Measurements from ENCODE around the genes USP32, TBX2 and MED13.

DNA sequence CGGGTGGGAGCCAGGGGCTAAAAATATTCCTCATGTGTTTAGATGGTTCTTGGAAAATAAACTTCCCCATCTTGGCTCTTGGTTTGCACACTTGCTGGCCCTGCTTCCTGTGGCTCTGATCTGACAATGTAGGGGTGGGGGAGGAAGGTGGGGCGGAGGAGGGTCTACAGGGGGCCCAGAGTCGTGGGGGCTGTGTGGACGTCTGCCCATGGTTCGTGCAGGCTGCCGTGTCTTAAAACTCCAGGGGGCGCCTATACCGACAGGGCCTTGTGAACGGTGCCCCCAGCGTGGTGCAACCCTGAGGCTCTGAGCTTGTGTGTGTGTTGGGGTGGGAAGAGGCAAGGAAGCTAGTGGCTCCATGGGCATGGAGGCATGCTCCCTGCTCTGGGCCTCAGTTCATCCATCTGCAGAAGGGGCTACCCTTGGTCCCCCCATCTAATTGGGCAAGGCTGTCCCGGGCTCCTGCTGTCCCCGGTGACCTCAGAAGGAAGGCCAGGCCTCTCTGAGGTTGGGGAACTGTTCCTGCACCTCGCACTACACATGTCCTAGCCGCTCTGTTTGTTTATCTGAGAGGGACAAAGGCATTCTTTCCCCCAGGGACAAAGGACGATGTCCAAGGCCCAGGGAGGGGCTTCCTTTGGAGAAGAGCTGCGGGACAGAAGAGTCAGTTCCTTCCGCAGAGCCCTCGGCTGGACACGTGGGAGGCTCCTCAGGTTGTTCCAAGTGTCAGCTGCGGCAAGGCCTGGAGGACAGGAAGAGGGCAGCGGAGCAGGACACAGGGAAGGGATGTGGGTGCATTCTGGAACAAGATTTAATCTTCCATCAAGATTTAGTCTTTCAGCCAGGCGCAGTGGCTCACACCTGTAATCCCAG is 13.5 kb downstream of the CA4 start:
- PRO-cap, 2 experiments = peak in 1 of 2 experiments; most common plus-strand start position 746 of the sequence (in 1); most common minus-strand start position 560 of the sequence (in 1)

GRCh38 chr17:60170155-60171116 is 20.7 kb downstream of the CA4 start:
- PRO-cap, 2 experiments = peak in 1 of 2 experiments; most common minus-strand start chr17:60170582 (in 1)

- PRO-cap, 2 experiments = peak in 2 of 2 experiments; most common plus-strand start chr17:60392546 (in 2); most common minus-strand start chr17:60392130 (in 1)
Measured at GRCh38 chr17:60391852-60392797, at the start of gene USP32. Gene USP32 (minus strand): TSS chr17:60392133.

DNA sequence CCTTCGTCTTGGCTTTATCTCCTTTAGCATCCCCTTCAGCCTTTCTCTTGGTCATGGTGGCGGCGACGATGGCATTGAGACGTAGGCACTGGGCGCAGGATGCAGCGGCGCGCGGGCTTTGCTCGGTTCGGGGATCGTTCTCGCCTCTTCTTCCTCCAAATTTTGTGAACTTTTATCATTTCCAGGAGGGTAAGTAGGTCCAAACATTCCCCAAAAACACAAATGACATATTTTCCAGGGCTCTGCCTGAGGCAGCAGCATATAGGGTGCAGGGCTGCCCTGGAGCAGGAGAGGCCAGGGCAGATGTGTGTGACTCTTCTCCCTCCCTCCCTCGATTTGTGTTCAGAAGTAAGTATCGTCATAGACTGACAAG is 13.1 kb downstream of the CHCT1 start:
- PRO-cap, 2 experiments = no peak in any of the 2 experiments

- PRO-cap, 2 experiments = peak in 2 of 2 experiments; most common minus-strand start chr17:60599977 (in 1)
Measured at GRCh38 chr17:60599866-60600127, 196 bp upstream of the PPM1D start.

DNA sequence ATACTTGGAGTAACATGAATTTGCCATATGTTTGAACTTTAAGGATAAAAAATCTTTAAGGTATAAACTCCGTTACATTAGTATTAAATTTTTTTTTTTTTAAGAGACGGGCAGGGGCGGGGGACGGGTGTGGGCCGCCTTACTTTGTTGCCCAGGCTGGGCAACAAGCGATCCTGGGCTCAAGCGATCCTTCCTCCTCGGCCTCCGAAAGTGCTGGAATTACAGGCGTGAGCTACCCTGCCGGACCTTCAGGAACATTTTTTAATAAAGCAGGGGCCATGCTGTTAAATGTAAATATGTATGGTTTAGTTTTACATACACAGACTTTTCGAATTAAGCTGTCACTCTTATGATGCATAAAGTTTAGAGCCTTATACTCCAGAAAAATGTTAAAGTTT is 2.3 kb downstream of the PPM1D start:
- PRO-cap, 2 experiments = no peak in any of the 2 experiments

DNA sequence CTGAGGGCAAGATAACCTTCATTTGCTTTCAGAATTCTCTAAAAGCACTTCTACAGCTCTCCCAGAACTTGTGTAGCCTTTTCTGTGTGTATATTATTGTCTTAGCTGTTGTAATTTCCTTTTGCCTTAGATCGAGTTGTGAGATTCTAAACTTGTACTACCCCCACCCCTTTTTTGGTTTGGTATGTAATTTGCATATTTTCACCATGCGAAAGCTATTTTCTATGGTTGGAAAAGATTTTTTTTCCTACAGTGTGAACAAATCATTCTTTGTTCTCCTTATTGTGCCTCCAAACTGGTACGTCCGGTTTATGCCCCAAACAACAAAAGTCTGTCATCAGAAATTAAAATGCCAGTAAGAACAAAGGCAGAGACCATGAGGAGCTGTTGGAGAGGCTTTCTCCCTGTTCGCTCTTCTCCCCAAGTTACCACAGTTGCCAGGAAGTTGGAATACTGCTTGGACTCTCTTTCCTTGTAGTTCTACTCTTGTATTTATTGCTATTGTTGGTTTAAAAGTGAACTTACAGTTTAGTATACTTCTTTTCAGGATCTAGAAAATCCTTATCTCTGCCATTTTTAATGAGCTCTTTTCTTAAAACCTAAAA is 66.2 kb downstream of the BCAS3 start:
- PRO-cap, 2 experiments = no peak in any of the 2 experiments

- PRO-cap, 2 experiments = peak in 1 of 2 experiments; most common plus-strand start chr17:61005645 (in 1); most common minus-strand start chr17:61005514 (in 1)
Measured at GRCh38 chr17:61005422-61005718, 327.7 kb downstream of the BCAS3 start.

GRCh38 chr17:61069684-61070007 is 330.0 kb upstream of the TBX2 start:
- PRO-cap, 2 experiments = no peak in any of the 2 experiments

- PRO-cap, 2 experiments = peak in 1 of 2 experiments; most common minus-strand start chr17:61219584 (in 1)
Measured at GRCh38 chr17:61219289-61219900, 180.2 kb upstream of the TBX2 start.

GRCh38 chr17:61314361-61314788 is 85.3 kb upstream of the TBX2 start:
- PRO-cap, 2 experiments = peak in 1 of 2 experiments; most common minus-strand start chr17:61314547 (in 1)

GRCh38 chr17:61399710-61400119 is at the start of gene TBX2:
Gene TBX2 (plus strand): TSS chr17:61399843.
- PRO-cap, 2 experiments = peak in 2 of 2 experiments; most common plus-strand start chr17:61399920 (in 2)

DNA sequence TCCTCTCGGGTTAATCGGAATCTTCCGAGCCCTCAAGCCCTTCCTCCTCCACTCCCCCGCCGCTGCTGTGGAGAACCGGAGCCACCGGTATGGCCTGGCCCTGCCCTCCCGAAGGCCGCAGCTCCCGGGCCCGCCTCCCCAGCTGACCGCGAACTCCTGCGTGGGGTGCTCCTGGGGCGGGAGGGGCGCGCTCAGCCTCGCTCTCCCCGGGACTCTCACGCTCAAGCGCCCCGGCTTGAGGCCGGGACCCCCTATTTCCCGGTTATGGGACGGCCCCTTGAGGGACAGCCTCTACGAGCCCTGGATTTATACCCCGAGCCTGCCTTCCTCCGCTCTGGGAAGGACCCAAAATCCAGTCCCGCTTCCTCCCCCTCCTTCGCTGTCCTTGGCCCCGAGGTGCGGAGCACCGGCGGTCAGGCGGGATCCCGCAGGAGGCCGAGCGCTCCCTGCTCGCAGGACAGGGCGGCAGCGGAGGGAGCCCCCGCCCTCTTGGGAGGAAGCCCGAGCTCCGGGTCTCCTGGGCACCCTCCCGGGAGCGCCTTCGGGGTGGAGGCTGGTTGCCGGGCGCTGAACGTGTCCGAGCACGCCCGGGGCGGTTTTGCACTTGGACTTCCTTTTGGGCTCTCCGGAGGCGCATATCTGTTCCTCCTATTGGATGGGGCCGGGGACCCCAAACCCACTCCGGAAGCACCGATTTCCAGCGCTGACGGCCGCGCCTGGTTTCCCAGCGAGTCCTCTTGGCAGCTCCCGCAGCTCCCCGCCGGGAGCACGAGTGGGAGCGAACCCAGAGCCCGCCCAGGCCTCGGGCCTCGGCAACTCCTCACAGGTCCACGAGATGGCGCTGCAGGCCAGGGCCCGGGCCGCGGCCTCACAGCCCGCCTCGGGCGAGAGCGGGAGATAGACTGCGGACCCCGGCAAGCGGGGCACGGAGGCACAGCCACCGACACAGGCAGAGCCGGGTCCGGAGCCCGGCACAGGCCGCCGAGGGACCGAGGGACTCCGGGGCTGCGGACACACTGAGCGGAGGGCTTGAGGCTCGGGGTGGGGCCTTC is 12.4 kb downstream of the TBX2 start:
- PRO-cap, 2 experiments = peak in 2 of 2 experiments; most common plus-strand start position 394 of the sequence (in 1); most common minus-strand start position 770 of the sequence (in 2)

- PRO-cap, 2 experiments = no peak in any of the 2 experiments
Measured at GRCh38 chr17:61456099-61456510, 3.9 kb downstream of the TBX4 start.

DNA sequence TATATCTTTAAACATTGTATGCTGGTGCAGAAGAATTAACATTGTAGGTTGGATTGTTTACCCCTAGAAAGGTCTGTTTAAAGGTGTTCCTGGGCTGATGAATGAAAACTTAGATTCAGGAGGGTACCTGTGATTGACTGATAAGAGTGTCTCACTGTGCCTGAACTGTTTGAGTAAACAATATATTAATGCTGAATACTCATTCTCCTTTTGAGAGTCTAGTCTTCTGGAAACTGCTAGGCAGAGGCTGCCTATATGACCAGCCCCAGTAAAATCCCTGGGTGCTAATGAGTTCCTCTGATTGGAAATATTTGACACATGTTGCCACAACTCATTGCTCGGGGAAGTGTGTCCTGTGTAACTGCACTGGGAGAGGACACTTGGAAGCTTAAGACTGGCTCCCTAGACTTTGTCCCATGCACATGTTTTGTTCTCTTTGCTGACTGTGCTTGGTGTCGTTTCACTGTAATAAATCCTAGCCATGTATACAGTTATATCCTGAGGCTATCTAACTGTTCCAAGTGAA is 108.6 kb upstream of the NACA2 start:
- PRO-cap, 2 experiments = no peak in any of the 2 experiments

- PRO-cap, 2 experiments = no peak in any of the 2 experiments
Measured at GRCh38 chr17:61996179-61996926, 68.6 kb upstream of the INTS2 start.

DNA sequence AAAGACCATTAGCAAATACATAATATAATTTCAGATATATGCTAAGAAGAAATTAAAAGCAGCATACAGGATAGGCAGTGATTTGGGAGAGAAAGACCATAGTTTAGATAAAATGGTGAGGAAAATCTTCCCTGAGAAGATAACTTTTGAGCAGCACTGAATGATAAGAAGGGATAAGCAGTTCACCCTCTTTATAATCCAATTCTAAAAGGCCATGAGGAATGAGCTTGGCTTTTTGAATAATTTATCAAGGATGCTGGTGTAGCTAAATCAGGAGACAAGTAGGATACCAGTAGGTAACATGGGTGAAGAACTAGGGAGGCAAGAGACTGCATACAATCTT is 60.8 kb downstream of the MED13 start:
- PRO-cap, 2 experiments = no peak in any of the 2 experiments

DNA sequence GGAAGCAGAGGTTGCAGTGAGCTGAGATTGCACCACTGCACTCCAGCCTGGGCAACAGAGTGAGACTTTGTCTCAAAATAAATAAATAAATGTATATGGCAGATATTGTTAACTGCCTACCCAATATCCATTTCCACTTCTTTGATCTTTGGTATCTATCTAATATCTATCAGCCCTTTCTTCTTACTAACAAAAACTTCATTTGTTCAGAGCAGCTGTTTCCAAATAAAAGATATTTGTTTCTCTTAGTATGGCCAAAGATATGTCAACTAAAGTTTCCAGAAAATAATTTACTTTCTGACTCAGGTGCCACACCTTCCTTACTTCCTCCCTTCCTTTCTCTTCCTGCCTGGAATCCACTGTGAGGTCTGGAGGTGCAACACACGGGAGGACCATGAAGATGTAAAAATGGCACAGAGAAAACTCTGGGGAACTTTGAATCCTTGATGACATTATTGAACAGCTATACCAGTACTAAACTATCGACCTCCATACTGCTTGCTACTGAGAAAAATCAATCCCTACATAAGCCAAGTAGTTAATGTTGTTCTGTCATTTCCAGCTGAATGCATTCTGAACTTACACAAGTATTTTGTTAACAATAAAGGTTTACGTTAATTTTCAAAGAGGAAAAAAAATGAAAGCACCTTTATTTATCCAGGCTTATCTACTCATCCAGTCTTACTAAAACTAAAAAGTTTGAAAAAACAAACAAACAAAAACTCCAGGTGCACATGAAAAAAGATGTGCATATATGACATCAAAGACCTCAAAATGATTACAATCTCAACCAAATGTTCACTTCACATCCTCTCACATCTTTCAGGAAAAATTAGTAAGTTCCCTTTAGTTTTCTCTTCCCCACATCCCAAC is 13.9 kb downstream of the MED13 start:
- PRO-cap, 2 experiments = no peak in any of the 2 experiments

DNA sequence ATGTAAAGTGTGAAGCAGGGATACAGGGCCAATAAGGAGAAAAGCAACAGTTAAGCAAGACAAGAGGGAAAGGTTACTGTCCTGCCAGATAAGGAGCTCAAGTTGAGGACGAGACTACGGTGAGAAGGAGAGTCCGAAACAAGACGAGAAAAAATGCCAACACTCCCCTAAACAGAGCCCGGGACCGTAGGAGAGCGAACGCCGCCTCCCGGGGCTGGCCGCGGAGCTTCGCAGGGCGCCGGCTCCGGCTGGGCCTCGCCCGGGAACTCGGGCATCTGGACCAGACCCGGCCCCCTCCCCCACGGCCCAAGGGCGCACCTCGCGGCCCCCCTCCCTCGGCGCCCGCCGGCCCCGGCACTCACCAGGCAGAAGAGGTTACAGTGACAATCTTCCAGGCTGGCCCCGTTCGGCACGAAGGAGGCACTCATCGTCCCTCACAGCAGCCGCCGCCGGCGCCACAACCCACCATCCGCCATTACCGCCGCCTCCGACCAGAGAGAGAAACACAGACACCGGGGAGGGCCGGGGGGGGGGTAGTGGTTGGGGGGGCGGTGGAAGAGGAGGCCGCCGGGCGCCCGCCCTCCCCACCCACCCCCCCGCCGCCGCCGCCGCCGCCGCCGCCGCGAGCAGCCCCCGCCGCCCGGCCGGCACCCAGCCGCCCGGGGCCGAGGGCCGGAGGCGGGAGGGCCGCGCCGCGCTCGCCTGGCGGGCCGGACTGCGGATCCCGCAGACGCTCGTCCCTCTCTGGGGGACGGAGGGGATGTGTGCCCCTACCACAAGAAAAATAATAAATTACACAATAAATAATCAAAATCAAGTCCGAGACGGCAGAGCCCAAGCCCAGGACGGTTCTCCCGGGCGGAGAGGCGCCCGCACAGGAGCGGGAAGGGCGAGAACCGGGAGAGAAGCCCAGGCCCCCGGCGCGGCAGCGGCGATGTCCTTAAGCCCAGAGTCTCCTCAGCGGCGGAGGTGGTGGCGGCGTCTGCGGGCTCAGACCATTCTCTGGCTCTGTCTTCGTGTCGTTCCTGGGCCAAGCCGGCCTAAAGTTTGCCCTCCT is at the start of gene MED13:
Gene MED13, minus strand, starts transcription at position 501 of the 1,057 bp plus-strand sequence.
- PRO-cap, 2 experiments = peak in 1 of 2 experiments; most common minus-strand start position 477 of the sequence (in 1)

GRCh38 chr17:62679716-62680373 is 52.4 kb downstream of the MRC2 start:
- PRO-cap, 2 experiments = no peak in any of the 2 experiments